HGPS cell (cell line): Measurements from ENCODE around the genes PTPRM and ANKRD12.

- RRBS = 20% methylated on average over 1 of the region's 15 CpGs
These were observed 605 bp downstream of the LRRC30 start for GRCh38 chr18:7231513-7231874.

GRCh38 chr18:7257116-7257612, 26.3 kb downstream of the LRRC30 start:
- RRBS = 21% methylated on average over 1 of the region's 6 CpGs

DNA sequence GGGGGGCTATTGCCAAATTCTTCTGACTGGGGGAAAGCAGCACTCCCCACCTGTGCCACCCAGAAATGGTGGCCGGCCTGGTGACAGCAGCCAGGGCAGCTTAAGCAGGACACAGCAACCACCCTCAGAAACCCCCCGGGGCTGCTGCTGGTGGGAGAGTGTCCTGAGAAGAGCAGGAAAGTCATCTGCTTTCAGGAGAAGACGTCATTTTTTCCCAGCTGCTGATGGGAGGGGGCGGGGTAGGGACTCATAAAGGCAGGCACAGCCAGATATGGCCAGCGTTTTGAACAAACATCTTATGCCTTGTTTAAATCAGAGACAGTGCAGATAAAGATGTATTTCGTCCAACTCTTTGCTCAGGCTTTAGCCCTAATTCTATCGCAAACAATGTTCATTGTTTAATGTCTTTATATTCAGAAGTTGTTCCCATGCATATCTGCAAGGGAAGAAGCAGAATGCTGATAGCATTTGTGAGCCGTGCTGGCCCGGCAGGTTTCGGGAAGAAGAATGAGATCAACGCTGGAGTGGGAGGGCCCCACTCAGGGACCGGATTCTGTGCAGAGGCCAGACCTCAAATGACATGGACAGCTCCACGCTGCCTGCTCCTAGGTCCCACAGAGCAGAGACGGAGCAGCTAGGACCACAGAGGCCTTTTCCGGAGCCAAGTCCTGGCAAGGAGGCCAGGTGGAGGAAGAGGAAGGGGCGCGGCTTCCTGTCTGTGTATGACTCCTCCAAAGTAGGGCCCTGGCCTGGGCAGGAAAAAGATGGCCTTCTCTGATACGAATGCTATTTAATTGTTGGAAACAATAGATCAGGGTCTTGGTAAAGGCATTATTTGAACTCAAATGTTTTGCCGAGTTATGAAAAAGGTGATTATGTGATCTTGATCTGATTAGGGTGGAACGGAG, 139.7 kb downstream of the LRRC30 start:
- RRBS = 51% methylated on average over 8 of the region's 20 CpGs

DNA sequence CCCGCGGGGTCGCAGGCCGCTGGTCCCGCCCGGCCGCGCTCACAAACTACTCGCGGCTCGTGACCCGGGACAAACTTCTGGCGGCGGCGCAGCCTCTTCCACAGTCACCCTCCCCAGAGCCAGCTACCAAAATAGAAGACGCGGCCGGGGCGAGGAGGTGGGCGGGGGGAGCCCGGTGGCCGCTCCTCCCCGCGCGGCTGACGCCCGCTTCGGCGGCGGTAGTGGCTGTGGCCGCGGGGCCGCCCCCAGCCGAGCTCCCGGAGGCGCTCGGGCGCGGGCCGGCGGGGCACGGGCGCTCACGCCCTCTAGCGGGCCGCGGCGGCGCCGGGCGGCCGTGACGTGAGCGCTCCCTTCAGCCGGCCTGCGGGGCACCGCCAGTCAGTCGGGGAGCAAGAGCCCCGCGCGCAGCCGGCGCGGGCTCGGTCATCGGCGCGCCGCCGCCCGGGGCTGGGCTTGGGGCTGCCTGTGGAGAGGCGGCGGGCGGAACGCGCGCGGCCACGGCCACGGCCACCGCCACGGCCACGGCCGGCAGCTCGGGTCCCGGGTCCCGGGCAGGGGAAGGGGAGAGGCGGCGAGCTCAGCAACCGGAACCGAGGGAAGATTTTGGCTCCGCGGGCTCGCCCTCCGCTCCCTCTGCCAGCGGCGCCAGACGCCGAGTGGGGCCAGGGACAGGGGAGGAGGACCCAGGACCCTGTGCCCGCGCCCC, at the start of gene PTPRM:
Gene PTPRM (plus strand): TSS at position 377 of the 706 bp plus-strand sequence.
- RRBS = 2% methylated on average over 58 of the region's 101 CpGs

DNA sequence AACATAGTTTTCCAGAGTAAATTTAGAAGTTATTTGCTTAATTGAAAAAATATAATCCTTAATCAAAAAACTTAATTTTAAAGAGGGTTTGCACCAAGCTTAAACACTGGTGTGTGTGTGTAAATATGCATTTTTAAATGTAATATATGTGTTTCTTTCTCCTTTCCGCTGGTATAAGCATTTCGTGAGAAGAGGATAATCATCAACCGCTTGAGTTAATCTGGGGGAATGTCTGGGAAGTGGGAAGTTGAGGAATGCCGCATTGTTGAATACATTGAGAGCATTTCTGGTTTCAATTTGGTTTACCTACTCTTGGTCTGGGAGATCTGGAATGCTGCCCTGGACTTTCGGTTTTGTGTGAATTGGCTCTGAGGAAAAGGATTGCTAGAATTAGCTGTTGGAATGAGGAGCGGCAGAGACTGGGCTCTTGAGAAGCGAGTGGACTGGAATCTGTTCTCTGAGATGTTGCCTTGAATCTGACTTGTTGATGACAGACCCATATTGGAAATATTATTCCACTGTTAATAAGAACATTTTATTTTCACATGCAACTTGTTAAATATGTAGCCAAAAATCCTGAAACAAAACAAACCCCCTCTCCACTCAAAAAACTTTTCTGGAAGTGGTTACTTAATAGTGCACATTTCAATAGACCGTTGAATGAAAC, 50.6 kb downstream of the PTPRM start:
- RRBS = no CpG with 5 or more reads among the region's 8 CpGs

GRCh38 chr18:7784670-7785317, 217.7 kb downstream of the PTPRM start:
- RRBS = no CpG with 5 or more reads among the region's 2 CpGs

DNA sequence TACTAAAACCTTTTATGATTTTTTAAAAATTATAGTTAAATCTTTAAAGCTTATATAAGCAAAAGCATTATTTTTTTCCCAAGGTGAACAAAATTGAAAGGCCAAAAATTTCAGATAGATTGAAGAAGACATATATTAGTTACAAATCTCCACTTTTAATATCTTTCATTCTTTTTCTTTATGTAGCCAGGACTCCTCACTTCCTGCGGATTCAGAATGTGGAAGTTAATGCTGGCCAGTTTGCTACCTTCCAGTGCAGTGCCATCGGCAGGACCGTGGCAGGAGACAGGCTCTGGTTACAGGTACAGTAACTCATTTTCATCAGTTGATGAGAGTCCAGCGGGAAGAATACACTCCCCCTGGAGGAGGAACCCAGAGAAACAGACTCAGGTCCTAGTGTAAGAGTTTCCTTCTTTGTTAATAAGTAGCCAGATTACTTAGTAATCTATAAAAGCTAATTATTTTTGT, 359.3 kb downstream of the PTPRM start:
- RRBS = no CpG with 5 or more reads among the region's 4 CpGs

DNA sequence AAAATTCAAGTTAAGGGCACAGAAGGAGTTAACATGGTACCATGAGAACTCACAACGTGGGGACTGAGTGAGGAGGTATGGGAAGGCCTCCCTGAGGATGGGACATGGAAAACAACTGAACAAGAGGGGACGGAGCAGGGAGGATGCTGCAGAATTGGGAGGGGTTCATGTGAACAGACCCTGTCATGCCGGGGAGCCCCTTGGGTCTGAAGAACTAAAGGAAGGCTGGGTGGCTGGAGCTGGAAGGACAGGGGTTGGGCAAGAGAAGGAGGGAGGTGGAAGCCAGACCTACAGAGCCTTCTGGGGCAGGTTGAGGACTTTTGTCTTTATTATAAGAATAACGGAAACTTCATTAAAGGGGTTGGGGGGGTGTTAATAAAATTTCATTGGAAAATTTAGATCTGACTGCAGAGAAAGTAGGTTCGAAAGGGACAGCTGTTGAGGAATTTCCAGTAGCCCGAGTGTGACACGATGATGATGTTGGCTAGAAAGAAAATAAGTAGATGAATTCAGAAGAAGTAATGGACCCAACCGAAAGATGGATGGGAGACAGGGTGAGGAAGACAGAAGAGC, 307.0 kb upstream of the RAB12 start:
- RRBS = no CpG with 5 or more reads among the region's 8 CpGs

DNA sequence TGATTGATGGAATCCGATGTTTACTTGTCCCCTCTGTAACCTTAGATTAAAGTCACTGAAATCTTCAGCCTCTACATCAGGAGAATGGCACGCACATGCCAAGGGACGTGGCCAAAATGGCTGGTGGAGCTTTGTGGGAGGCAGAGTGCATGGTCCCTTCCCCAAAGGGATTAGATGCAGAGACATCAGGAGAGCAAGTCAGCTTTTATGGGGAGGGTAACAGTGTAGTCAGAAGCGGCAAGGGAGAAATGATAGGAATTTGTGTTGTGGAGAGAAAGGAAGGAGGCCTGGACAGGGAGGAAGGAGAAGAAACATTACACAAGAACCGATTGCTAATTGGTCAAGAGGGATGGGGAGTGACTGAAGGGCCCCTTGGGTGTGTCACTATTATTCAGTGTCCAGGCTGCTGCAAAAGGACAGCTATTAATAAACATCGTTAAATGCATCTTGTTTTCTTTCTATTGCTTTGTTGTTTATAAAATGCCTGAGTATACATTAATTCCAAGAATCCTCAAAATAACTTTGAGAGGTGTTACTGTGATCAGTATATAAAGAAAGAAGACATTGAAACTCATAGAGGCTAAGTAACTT, 267.3 kb upstream of the RAB12 start:
- RRBS = no CpG with 5 or more reads among the region's 6 CpGs

DNA sequence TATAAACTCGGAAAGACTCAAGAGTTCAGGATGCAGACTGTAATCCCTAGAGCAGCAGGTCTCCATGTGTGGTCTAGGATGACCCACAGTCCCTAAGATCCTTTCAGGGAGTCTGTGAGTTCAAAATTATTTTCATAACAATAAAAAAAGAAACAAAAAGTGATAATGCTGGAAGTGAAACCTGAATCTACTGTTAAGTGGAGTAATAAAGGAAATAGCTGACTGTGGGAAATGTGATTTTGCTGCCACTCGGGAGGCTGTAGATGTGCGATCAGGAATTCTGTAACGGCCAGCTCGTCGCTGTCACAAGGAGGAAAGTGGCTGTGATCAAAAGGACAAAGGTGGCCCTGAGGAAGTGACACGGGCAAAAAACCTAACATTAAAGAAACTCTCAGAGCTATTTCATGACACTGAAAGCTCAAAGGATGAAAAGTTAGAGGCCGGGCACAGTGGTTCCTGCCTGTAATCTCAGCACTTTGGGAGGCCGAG, 5.1 kb upstream of the RAB12 start:
- RRBS = no CpG with 5 or more reads among the region's 9 CpGs

GRCh38 chr18:8607764-8608193, 1.5 kb upstream of the RAB12 start:
- RRBS = no CpG with 5 or more reads among the region's 9 CpGs

DNA sequence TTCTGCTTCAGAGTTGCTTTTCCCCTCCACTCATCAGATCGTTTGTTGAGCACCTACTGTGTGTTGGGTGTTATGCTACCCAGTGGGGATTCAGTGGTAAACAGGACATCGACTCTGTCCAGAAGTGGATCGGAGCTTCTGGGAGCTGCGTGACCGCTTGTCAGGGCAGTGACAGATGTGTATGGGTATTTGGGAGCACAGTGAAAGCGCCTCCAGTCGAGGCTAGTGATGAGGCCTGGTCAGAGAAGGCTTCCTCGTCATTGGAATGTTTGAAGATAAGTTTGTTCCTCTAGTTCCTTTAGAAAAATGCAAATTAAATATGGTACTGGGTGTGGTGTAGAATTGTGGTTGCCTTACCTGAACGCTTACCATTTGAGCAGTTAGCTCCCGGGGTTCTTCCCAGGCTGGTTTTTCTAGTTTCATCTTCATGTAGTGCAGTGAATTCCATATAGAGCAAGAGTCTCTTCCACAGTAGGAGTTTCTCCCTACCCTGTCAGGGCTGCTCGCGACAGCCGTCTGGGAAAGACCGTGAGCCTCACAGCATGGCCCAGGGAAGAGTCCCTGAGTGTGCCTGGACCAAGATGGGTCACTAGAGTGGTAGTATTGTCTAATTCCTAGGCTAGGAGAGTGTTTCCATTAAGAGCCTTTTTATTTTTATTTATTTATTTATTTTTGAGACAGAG, 2.9 kb downstream of the RAB12 start:
- RRBS = no CpG with 5 or more reads among the region's 14 CpGs

GRCh38 chr18:8632722-8633536, 23.7 kb downstream of the RAB12 start:
- RRBS = no CpG with 5 or more reads among the region's 4 CpGs

GRCh38 chr18:8704258-8704908, 973 bp upstream of the MTCL1 start:
- RRBS = 6% methylated on average over 4 of the region's 33 CpGs

DNA sequence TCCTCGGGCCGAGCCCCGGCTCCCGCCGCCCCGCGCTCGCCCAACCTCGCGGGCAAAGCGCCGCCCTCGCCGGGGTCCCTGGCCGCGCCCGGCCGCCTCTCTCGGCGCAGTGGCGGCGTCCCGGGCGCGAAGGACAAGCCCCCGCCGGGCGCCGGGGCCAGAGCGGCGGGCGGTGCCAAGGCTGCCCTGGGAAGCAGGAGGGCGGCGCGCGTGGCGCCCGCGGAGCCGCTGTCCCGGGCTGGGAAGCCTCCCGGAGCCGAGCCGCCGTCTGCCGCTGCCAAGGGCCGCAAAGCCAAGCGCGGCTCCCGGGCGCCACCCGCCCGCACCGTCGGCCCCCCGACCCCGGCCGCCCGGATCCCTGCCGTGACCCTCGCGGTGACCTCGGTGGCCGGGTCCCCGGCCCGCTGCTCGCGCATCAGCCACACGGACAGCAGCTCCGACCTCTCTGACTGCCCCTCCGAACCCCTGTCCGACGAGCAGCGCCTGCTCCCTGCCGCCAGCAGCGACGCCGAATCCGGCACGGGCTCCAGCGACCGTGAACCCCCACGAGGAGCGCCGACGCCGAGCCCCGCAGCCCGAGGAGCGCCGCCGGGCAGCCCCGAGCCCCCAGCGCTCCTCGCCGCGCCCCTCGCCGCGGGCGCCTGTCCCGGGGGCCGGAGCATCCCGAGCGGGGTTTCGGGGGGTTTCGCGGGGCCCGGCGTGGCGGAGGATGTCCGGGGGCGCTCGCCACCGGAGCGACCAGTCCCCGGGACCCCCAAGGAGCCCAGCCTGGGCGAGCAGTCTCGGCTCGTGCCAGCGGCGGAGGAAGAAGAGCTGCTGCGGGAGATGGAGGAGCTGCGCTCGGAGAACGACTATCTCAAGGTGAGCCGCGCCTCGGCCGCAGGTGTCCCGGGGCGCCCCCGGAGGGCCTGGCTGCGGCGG, 757 bp downstream of the MTCL1 start:
- RRBS = 2% methylated on average over 84 of the region's 135 CpGs

- RRBS = no CpG with 5 or more reads among the region's 11 CpGs
These were observed 15.1 kb downstream of the MTCL1 start for GRCh38 chr18:8720211-8721104.

- RRBS = no CpG with 5 or more reads among the region's 8 CpGs
These were observed 60.7 kb downstream of the MTCL1 start for GRCh38 chr18:8766128-8766423.

DNA sequence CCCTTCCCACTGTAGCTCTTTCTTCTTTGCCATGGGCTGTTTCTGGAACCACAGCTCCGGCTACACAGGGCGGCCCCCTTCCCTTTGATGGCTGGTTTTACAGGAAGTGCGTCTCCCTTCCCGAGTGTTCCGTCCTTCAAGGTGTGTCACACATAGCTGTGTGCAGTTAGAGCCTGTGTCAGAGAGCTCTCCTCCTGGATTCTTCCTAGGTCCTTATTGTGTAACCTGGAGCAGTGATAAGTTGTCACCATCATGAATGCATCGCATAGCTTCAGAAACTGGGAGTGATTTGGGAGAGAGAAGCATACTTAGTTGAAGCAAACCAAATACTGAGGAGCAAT, 81.5 kb downstream of the MTCL1 start:
- RRBS = no CpG with 5 or more reads among the region's 6 CpGs

DNA sequence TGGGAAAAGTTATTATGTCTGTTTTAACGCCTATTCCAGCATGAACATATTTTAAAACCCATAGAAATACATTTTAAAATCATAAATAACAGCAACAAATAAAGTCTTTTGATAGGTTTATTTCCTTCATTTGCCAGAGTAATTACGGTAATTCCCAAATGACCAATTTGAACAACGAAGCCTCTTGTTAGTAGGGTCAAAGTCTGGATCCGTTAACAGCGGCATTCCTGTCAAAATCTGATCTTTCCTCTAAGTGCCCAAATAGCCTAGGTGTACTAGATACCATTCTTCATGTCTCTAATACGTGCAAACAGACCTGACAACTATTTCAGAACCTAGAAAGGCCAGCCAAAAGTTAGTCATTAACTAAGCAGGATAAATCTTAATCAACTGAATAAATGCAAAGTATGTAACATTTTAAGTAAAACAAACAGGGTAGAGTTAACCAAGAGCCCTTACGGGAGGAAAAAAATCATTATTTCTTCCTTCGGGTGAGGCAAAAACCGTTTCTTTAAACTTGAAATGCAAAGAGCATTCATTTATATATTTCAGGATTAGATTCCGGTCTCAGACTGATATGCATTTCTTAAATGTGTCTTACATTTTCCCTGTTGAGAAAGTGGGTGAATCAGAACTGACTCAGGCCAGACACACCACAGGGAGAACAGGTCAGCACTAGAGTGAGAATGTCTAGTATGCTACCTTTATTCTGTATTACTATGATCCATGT, 141.7 kb upstream of the NDUFV2 start:
- RRBS = no CpG with 5 or more reads among the region's 10 CpGs

DNA sequence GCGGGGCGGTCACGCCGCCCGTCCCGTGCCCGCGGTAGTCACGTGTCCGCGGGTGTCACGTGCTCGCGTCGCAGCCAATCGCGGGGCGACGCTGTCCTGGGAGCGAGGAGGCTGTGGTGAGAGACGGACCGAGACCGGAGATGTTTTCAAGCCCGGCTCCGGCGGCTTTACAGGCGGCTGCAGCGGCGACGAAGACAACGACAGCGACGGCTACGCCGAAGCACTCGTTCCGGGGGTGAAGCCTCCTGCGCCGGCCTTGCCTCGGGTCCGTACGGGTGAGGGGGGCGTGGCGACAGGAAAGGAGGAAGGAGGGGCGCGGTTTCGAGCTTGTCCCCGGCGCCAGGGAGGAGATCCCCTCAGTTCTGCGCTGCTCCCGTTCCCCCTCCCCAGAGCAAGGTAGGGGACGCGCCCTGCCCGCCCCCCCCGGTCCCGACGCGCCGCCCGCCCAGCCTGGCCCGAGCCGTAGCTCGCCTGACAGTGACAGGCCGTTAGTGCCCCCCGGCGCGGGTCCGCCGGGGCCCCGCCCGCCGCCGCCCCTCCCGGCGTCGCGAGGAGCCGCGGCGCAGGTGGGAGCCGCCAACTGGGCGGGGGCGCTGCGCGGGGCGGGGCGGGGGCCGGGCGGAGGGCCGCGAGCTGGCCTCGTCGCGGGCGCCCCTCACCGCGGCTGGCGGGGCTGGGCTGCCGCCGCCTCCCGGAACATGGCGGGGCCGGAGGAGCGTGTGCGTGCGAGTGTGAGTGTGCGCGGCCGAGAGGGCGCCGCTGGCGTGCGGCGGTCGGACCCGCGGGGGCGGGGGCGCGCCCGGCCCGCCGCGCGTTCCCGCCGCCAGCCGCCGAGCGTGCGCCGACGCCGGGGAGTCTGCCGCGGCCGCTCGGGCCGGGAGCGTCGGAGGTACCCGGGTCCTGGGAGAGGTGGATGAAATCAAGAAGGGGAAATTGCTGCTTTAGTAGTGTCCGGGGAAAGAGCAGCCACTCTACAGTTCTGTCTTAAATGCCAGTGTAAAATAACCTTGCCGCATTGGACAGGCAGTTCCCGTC, at the start of gene ANKRD12:
Gene ANKRD12 (plus strand): TSS at position 81 of the 1,035 bp plus-strand sequence.
- RRBS = 1% methylated on average over 91 of the region's 145 CpGs